GM19240 (cell line): ENCODE measurements around a stretch of chr11.

GRCh38 chr11:72100128-72100875, 2.8 kb downstream of the LAMTOR1 start:
- RRBS = no CpG with 5 or more reads among the region's 3 CpGs

DNA sequence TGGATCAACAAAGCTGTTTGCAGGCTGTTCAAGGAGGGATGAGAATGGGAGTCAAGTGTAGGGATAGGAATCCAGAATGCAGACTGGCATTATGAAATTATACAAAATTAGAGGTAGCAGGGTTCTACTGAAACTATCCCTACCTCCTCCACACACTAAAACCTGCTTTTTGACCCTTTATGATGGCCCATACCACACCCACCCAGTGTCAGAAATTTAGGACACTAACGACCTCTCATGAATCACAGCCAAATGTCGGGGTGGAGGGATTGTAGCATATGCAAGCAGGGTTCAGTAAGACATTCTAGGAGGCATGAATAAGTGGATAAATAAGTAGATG, 964 bp downstream of the ANAPC15 start:
- RRBS = no CpG with 5 or more reads among the region's 2 CpGs

DNA sequence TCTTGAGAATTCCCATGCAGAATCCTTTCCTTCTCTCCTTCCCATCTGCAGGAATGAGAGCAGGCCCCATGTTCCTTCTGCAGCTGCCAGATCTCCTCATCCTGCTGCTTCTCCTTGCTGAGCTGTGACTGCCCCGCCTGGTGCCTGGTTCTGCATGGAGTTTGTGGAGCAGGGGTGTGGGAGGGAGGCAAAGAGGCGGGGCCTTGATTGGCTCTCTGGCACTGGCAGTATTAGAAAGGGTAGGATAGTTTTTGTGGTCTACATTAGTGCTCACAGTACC, 91.1 kb upstream of the CLPB start:
- RRBS = no CpG with 5 or more reads among the region's 2 CpGs

DNA sequence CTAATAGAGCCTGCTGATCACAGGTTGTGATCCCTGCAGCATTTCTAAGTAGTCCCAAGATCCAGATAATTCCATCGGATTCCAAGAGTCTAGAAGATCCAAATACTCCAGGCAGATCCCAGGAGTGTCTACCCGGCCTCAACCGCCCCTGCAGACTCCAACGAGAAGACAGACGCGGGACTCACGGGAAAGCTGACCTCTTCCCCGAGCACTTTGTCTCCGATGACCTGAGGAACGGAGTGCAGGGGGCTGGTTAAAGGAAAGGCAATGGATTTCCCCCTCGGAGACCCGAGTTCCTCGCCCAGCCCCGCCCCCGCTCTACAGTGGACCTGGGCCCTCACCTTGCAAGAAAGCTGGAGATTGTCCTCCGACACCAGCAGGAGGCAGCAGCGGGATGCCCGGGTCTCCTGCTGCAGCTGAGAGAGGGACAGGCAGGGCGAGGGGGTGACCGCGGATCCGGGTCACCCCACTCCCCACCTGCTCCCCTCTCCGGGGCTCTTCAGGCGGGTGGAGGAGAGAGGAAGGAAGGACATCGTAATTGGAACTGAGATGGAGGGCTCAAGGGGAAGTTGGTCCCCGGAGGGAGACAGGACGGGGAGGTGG, 84.6 kb downstream of the PDE2A start:
- RRBS = 4% methylated on average over 8 of the region's 27 CpGs

DNA sequence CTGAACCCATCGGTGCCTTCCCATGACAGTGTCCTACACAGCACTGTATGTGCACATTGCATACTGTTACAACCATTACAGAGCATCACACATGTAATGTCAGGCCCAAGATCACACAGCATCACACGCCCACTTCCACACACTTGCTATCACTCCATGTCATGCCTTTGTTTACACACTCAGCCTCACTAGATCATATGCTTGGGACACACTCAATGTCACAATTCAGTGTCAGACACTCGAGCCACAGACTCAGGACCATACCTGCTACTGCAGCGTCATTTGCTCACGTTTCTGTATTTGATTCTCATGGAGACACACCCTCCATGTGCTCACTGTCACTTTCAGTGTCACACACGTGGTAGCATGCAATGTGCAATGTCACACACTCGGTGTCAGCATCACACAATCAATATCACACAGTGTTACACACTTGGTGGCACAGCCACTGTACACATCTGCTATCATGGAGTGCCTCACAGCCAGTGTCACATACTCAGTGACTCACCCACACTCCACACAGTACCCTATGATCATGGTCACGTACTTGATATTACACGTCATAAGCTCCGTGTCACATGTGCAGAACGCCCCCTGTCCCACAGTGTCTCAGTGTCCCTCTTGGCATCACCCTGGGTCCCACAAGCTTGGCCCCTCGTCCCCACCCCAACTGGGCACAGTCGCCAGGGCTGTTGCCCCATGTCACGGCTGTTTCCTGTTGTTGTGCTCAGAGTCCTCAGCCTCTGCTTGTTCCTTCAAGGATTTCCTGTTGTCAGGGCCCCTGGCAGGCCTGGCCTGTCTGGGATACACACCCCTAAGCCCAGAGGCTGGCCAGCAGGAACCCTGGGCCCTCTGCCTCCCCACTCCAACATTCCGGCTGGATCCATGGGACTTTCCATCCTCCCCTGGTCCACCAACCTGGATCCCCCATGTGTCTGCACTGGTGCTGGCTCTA, 49.6 kb downstream of the PDE2A start:
- RRBS = 80% methylated on average over 1 of the region's 15 CpGs

- RRBS = no CpG with 5 or more reads among the region's 8 CpGs
Observed at GRCh38 chr11:72634647-72635477, 39.4 kb downstream of the PDE2A start.

DNA sequence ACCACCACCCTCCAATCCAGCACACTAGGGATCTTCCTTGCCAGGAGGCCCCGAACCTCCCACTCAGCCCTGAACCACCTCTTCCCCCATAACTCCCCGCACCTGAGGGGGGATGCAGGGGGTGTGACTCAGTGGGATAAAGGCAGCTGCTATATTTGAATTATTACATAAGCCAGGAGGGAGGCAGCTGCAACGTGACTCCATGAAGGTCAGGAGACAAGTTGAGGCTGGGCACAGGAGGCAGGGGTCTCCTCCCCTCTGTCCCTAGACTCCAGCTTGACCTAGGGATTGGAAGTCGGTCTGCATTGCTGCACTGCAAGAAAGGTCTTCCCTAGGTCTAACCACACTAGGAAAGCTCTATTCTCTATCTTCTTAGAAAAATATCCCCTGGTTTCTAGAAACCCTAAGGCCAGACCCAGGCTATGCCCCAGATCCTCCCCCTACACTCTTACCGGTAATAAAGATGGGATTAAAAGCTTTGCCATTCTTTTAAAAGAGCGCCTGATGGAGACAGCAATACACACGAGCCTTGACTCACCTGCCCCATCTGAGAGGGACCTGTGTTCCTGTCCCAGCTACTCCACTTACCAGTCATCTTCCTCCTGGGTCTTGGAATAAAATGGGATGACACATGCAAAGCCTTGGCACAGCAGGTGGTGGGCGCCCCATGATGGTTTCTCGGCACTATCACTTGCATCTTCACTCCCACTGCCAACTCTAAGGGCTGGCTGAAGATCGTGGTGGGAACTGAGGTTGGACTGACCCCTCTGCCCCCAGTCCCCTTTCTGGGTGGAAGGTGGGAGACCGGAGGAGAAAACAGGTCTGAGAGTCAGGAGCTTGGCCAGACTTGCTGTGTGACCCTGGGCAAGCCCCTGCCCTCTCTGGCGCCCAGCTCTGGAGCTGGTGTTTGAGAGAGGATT, 6.0 kb upstream of the PDE2A start:
- RRBS = no CpG with 5 or more reads among the region's 12 CpGs

DNA sequence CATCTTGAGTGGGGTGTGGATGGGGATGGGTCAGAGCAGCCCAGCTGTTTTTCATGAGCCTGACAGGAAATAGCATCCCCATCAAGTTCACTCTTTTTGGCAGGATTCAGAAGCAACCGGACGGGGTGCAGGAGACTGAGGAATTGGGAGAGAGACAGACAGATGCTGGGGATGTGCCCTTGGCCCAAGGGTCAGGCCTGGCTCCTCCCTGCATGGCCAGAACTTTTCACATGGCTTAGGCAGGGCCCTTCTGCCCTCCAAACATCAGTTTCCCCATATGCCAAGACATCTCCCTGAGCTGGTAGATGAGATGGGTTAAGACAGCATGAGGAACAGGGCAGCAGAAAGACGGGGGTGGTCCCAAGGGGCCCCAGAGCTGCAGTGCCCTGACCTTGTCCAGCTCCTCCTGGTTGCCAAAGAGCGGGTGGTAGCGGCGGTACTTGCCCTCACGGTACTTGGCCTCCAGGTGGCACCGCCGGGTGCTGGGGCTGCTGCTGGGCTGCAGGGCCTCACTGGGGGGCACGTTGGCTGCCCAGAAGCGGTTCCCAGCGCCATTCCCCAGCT, 29.6 kb upstream of the PDE2A start:
- RRBS = no CpG with 5 or more reads among the region's 12 CpGs

DNA sequence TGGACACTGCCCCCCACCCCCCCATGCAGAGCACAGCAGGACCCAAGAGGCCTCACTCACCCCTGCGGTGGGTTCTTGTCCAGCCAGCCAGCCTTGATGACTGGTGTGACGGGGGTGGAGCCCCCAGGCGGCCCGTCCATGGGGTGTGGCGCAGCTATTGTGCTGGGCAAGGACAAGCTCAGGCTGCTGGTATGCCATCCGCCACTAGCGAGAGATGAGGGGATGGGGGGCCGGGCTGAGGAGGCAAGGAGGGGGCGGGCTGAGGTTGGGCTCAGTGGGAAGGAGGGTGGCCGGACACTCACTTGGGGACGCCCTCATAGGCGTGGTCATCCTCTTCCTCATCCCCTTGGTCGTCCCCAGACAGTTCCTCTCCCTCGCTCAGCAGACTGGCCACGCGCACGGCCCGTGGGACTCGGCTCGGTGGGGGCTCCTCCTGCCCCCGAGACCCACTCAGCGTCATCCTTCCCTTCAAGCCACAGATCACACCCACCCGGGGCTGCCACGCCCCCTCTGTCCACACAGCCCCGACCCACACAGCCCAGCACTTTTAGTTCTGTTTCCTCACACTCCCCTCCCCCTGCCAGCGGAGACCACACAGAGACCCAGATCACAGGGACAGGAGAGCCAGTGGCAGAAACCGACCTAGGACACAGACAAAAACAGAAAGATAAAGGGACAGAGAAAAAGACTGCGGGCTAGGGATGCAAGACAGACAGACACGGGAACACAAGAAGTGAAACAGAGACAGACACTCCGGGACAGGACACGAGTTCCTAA, 38.1 kb upstream of the PDE2A start:
- RRBS = 89% methylated on average over 2 of the region's 31 CpGs

DNA sequence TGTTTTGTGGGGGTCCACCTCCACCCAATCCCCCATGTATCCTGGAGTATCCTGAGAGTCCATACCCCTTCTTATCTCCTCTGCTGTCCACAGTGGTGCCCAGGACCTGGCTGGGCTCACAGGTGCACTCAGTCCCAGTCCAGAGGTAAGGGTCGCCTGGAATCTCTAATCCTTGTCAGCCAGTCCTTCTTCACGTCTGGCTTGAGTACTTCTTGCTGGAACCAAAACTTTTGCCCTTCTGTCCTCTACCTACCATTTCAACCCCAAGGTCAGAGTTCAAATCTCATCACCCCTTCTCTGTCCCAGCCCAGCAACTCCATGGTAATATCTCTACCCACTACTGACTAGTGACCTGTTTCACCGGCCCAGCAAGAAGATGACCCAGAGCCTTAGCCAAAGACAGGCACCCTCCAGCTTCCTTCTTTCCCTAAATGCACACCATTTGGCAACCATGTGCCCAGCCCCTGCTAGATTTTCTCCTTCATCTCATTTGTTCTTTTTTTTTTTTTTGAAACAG, 15.0 kb downstream of the ARAP1 start:
- RRBS = no CpG with 5 or more reads among the region's 3 CpGs

- RRBS = no CpG with 5 or more reads among the region's 2 CpGs
Observed at GRCh38 chr11:73148855-73149435, 6.8 kb upstream of the FCHSD2 start.

- RRBS = no CpG with 5 or more reads among the region's 3 CpGs
Observed at GRCh38 chr11:73182710-73183241, 35.3 kb upstream of the P2RY2 start.

GRCh38 chr11:73217732-73218044, 393 bp upstream of the P2RY2 start:
- RRBS = 70% methylated on average over 7 of the region's 14 CpGs

DNA sequence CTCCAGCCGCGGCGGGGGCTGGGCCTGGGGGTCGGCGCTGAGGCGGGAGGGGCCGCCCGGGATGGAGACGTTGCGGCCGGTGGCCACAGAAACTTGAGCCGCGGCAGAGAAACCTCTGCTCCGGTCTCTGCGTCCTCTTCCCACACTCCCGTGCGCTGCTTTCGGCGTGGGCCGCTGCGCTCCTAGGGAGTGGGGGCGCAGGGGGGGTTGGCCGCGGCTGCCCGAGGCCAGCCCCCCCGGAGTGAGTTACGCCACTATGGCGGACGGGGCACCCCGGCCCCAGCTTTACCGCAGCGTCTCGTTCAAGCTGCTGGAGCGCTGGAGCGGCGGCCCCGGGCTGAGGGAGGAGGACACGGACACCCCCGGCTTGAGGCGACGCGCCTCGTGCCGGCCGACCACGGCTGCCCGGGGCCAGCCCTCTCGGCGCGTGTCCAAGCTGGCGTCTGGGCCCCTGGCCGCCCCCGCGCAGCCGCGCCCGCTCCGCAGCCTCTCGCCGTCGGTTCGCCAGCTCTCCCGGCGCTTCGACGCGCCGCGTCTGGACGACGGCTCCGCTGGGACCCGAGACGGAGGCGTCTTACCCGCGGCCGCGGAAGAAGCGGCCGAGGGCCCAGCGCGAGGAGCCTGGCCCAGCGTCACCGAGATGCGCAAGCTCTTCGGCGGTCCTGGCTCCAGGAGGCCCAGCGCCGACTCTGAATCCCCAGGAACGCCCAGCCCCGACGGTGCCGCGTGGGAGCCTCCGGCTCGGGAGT, 481 bp downstream of the ARHGEF17 start:
- RRBS = 2% methylated on average over 29 of the region's 97 CpGs

DNA sequence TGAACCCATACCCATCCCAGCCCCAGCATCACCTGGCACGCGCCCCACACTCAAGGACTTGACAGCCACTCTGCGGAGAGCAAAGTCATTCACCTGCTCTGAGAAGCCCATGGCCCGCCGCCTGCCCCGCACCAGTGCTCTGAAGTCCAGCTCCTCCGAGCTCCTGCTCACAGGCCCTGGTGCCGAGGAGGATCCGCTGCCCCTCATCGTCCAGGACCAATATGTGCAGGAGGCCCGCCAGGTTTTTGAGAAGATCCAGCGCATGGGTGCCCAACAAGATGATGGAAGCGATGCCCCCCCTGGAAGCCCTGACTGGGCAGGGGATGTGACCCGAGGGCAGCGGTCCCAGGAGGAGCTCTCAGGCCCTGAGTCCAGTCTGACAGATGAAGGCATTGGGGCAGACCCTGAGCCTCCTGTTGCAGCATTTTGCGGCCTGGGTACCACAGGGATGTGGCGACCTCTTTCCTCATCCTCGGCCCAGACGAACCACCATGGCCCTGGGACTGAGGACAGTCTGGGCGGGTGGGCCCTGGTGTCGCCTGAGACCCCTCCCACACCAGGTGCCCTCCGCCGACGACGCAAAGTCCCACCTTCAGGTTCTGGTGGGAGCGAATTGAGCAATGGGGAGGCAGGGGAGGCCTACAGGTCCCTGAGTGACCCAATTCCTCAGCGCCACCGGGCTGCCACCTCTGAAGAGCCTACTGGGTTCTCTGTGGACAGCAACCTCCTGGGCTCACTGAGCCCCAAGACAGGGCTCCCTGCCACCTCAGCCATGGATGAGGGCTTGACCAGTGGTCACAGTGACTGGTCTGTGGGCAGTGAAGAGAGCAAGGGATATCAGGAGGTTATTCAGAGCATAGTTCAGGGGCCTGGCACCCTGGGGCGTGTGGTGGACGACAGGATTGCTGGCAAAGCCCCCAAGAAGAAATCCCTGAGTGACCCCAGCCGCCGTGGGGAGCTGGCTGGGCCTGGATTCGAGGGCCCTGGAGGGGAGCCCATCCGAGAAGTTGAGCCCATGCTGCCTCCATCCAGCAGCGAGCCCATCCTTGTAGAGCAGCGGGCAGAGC, 2.4 kb downstream of the ARHGEF17 start:
- RRBS = no CpG with 5 or more reads among the region's 36 CpGs

- RRBS = no CpG with 5 or more reads among the region's 8 CpGs
Observed at GRCh38 chr11:73311583-73311875, 3.5 kb downstream of the ARHGEF17 start.

DNA sequence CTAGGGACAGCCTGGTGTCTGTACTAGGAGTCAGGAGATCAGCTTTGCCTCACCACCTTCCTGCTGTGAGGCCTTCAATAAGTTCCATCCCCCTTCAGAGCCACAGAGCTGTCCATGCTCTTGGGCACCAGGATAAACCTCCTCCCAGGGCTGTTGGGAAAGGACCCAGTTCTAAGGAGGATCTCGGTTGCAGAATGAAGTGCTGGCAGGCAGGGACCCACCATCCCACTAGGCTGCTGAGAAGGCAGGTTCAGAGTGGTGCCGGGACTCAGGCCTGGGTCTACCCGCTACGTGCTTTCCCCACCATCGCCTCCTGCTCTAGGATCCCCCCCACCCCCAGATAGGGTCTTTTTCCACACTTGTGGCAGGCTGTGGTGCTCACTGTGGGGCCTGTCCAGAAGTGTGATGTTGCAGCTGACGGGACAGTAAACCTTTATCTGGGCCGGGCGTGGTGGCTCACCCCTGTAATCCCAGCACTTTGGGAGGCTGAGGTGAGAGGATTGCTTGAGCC, 9.9 kb downstream of the ARHGEF17 start:
- RRBS = no CpG with 5 or more reads among the region's 8 CpGs

DNA sequence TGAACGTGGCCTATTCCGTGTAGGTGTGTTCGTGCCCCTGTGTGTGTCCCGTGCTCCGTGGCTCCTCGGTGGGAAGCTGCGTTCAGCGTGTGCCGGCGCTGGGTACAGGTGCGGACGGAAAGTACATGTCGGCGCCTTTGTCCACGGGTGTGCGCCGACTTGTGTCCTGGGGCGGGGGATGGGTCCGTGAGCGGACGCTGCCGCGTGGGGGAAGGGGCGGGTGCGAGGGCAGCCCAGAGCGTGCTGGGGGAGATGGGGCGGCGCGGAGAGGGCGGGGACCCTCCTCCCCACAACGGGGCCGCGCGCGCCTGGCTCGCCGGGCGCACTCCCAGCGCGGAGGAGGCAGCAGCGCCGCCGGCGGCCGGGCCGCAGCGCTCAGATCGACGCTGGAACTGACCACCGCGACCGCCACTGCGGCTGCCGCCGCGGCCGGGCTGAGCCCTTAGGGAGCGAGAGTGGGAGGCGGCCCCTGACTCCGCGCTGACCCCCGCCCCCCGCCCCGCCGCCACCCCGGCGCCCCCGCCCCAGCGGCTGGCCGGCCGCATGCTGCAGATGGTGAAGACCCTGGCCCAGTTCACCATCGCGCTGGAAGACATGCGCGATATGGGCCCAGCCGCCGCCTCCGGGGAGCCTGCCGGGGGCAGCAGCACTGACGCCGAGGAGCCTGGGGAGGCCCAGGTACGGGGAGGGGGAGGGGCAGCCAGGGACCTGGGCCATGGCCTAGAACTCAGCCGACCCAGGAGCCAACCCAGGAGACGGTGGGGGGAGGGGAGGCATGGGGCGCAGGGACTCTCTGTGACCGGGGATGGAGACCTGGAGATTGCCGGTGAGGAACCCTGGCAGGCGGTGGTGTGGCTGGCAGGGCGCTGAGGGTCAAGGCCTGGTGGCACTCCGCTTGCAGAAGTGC, 33.3 kb upstream of the RELT start:
- RRBS = 95% methylated on average over 15 of the region's 90 CpGs

- RRBS = no CpG with 5 or more reads among the region's 17 CpGs
Observed at GRCh38 chr11:73395201-73395730, 19.1 kb downstream of the RELT start.

GRCh38 chr11:73398127-73399006, 22.2 kb downstream of the RELT start:
- RRBS = no CpG with 5 or more reads among the region's 8 CpGs